GM12892 (cell line): ENCODE data around the gene ABHD13.

- RRBS: no CpG with 5 or more reads among the region's 3 CpGs
Observed at GRCh38 chr13:106709465-106709904, 141.5 kb upstream of the ARGLU1 start.

GRCh38 chr13:107249707-107250122 is 617.6 kb downstream of the NALF1 start:
- RRBS: no CpG with 5 or more reads among the region's 1 CpG

DNA sequence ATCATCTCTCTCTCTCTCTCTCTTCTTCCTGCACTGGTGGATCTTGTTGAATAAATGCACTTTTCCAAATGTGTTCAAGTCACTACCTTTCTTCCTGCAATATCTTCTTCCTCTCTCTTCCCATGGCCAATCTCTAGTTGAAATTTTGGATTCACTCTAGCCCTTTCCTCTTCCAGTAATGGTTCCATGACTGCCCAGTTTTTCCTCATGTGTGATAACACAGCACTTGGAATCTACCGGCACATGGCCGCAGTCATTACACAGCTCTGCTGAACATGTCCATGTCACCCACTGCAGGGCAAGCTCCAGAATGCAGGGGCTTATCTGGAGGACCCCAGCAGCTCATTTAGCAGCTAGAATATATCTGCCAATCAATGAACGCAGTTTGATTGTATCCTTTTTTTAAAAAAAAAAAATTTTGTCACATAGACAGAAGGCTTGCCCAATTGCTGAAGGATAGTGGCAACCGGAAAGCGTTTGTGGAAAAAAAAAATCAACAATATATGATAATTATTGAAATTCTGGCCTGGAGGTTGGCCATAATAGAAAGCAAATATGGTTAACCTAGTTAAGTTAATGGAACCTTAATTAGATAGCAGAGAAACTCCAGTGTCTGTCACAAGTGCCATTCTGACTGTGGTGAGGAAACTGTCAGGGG is 78.8 kb downstream of the NALF1 start:
- RRBS: no CpG with 5 or more reads among the region's 5 CpGs

- RRBS: no CpG with 5 or more reads among the region's 2 CpGs
Observed at GRCh38 chr13:107912807-107913195, 45.5 kb upstream of the NALF1 start.

- RRBS: 2% methylated on average over 26 of the region's 85 CpGs
Observed at GRCh38 chr13:108217823-108218804, at the start of gene ABHD13. Gene ABHD13 (plus strand): TSS chr13:108218392.

DNA sequence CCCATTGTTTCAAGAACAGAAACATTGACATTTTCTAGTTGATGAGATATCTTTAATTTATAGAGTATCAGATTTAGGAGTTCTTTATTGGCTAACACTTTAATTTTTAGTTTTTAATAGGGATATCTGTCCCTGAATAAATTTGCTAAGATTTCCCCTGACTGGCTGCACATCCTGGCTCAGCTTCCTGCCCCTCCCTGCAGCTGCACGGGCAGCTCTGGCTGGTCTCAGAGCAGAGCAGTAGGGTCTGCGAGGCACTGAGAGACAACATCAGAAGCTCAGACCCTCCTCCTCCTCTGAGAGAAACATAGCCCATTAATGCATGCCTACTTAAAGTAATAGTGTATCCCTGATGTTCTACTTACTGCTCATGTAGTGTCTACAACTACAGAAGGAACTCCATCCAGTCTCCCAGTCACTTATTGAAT is 139.2 kb downstream of the TNFSF13B start:
- RRBS: no CpG with 5 or more reads among the region's 2 CpGs

DNA sequence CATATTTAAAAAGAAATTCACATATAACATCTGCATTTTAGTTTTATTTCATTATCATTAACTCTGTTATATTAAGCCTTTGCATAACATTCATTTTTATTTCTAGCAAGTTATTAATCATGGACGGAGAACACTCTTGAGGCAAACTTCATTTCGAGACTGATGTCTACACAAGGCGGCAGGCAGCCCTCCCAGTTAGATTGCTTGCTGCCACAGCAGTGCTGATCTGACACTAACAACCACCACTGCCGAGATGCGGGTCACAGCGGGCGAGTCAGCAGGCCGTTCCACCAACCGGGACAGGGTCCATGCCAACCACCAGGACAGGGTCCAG is 243.9 kb downstream of the MYO16 start:
- RRBS: no CpG with 5 or more reads among the region's 9 CpGs

DNA sequence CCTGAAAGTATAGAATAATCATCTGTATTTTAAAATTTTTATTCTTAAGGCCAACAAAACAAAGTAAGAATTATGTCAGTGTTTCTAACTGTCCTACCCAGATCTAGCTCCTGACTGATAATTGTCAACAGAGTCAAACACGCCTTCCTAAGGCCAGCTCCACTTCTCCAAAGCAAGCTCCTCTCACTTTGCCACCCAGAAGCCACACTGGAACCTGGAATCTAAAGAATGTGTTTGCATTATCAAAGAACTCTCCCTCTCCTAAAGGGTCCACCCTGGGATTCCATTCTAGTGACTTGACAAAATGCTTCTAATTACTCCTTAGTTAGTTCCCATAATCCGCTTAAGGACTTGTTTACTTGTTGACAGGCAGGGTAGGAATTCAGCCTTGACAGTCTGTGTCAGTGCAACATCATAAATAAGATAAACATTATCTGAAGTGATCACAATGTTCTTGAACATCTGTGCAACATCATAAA is 512.3 kb downstream of the IRS2 start:
- RRBS: no CpG with 5 or more reads among the region's 2 CpGs

GRCh38 chr13:109390098-109390542 is 396.3 kb downstream of the IRS2 start:
- RRBS: no CpG with 5 or more reads among the region's 7 CpGs

- RRBS: no CpG with 5 or more reads among the region's 4 CpGs
Observed at GRCh38 chr13:109576555-109576908, 209.9 kb downstream of the IRS2 start.

DNA sequence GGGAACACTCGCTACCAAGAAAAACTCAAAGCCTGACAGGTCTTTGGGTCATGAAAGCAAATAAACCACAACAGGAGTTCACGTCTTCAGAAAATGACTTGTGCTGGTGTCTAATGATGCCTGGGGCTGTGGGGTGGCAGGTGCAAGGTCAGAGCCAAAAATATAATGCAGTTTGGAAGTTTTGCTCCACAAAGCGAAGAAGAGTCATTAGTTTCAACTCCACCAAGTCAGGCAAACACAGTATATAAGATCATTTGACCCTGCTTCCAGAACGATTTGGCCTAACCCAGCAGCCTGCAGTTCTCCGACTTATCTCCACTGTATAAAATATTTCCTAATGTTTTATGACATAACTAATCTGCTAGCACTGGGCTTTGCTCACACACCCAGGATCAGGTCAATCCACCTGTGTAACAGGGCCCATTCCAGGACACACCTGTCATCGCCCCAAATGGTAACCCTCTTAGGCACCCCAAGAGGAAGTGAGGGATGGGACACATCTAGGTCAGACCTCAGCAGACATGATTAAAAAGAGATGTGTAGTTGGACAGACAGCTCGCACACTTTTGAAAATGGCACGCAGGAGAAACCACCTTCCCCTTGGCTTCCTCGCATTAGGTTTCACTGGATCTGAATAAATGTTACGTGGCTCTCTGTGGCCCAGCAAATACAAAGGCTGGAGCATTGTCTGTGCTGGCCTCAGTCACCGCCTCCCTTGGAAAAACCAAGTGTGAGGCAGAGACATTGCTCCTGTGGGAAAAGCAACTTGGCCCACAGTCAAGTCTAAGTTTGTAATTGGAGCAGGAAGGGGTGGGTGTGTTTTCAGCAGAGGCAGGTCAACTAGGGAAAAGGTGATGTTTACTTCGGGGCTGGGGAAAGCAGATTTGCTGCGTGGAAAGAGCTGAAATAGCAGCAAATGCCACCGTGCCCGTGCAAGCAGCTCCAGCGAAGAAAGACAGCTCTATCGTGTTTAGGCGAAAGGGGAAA is 101.8 kb downstream of the IRS2 start:
- RRBS: no CpG with 5 or more reads among the region's 18 CpGs

DNA sequence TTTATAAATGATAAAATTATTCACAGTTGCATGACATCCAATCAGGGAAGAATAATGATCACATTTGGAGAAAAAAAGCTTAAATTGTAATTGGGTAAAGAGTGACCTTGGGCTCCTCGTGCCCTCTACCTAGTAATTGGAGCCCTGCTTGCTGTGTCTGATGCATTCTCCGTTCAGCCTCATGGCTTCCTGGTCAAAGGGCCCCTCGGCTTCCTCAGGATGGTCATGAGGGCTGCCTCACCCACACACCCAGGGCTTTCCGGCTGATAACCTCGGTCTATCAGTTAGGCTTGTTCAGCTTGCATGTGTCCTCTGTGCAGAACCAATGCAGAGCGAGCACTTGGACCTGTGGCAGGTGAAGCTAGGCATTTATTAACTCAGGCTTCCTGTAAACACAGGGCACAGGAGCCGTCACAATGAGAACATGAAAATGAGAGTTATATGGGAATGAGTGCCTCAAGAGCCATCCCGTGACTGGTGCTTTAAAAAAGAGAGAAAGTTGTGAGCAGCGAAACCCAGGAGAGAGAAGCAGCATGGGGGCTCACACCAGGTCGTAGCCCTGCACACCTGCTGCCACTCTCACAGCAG is 50.2 kb upstream of the IRS2 start:
- RRBS: no CpG with 5 or more reads among the region's 10 CpGs

GRCh38 chr13:110113266-110113823 is 193.6 kb downstream of the COL4A1 start:
- RRBS: no CpG with 5 or more reads among the region's 3 CpGs

GRCh38 chr13:110177771-110178279 is 129.1 kb downstream of the COL4A1 start:
- RRBS: 89% methylated on average over 1 of the region's 9 CpGs

DNA sequence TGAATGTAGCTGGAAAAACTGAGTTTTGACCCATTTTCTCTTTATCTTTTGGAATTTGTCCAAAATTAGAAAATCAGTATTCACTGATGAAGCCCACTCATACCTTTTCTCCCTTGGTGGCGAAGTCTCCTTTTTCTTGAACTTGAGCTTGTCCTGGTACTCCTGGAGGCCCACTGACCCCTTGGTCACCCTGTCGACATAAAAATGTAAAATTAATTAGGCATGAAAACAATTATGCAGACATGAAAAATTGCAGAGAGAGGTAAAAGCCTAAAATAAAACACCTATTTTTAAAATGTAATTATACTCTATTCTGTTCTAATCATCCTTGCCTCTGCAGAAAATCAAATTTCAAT is 99.7 kb downstream of the COL4A1 start:
- RRBS: no CpG with 5 or more reads among the region's 2 CpGs

GRCh38 chr13:110254115-110254561 is 52.8 kb downstream of the COL4A1 start:
- RRBS: no CpG with 5 or more reads among the region's 6 CpGs

DNA sequence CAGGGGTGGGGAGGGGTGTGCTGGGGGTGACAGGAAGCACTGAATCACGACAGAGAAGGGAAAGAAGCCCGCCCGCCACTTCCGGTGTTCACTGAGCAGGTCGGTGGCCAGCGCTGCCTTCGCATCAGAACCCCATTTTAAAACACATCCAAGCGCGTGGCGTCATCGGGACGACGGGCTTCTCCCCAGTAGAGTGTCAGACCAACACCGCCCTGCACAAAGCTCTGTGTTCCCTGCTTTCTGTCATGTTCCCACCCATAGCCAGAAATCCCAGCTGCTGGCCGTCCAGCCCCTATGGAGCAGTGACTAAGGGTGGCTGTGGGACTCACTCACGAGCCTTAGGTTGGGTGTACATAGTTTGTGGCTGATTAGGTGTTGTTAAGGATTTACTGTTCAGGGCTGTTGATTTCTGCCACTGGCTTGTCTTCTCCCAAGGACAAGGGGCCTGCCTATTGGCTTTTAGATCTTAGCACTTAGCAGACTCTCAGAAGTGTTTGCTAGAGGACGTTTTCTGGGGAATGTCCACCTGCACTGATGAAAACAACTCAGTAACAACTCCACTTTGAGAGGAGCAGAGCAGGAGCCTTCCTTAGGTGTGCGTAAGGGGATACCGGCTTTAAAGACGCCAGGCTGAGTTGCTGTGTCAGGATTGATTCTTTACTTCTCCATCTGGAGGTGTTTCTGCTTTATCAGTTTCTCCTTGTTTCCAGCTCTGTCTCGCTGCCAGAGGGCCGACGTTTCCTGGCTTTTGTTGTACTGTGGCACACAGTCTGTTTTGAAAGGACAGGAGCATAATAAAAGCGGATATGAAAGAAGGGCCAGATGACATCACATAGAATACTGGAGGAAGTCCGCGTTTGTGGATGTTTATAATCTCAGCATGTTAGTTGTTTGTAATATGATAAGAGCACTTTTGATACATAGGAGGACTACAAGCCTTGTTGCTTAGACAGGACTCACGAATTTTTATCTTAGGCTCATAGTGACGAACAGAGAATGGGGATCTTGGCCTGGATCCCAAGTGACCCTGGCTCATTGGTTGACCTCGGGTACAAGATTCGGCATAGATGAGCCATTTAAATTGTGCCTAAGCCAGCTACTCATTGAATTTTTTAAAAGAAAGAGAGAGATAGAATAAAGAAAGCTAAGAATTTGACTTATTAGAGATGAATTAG is 34.3 kb downstream of the COL4A2 start:
- RRBS: 47% methylated on average over 3 of the region's 30 CpGs

DNA sequence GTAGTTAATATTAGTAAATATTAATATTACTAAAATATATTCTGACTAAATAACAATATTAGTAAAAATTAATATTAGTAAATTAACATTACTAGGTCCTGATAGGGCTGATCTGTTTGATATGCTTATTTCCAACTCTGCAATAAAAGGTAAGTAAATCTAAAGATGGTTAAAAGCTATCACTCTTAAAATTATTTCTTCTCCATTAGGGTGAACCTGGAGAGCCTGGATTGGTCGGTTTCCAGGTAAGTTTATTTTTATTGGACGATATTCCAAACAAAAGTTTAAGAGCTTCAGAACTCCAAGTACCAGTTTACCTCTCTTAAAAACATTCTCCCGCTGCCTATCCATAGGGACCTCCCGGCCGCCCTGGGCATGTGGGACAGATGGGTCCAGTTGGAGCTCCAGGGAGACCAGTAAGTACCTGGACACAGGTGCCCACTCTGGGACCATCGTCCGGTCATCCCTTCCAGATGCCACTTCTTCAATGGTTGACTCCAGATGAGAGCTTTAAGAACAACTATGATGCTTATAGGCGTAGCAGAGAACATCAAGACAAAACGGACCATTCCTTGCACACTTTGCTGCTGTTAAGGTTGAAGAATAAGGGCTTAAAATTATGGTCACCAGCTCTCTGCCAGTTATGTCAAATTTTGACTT is 123.2 kb downstream of the COL4A2 start:
- RRBS: no CpG with 5 or more reads among the region's 9 CpGs

- RRBS: no CpG with 5 or more reads among the region's 8 CpGs
Observed at GRCh38 chr13:110447003-110447401, 114.5 kb downstream of the RAB20 start.

DNA sequence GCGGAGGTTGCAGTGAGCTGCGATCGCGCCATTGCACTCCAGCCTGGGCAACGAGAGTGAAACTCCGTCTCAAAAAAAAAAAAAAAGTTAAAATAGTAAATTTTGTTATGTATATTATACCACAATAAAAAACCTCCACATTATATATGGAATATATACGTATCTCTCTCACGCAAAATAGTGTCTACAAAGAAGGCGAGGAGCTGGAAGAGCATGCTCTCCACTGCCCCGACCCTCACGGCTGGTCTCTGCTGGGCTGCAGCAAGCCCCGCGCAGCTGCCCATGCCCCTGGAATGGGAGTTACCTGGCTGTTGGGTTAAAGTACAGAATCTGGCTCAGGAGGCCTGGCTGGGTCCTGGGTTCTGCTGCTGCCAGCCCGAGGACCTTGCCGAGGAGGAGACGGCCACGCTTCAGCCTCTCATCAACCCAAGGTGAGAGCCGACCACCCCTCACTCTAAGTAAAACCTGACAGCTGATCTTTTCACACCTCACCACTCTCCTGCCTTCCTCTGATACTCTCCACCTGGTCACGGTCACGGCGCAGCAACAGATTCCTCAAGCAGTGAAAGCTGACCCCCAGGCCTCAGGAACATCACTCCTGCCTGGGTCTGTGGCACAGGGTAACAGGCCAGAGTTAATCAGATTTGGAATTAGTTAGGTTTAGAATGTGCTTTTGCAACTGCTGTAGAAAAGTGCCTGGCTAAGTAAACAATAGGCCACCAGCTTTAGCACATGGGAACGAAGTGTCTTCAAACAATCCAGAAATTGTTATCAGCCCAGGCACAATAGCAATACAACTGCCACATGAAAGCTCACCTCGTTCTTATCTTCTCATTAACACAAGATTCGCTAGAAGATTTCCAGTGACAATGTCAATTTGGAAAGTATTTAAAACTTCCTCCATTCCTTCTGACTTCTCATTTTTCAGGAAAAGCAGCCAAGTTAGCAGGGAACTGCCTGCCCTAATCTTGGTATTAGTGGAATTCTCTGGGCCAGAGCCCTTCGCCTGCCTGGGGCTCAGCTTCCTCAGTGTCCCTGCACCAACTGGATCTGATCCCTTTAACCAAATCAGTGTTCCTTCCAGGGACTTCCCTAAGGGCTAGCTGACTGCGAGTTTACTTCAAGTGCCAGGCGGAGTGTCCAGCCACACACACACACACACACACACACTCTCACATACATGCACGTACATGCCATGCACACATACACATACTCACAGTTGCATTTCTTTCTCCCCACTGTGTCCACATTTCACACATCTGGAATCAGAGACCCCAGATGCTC is 20.4 kb downstream of the RAB20 start:
- RRBS: no CpG with 5 or more reads among the region's 28 CpGs